HT-29 (cell line): ENCODE results near the gene MORC3.

DNA sequence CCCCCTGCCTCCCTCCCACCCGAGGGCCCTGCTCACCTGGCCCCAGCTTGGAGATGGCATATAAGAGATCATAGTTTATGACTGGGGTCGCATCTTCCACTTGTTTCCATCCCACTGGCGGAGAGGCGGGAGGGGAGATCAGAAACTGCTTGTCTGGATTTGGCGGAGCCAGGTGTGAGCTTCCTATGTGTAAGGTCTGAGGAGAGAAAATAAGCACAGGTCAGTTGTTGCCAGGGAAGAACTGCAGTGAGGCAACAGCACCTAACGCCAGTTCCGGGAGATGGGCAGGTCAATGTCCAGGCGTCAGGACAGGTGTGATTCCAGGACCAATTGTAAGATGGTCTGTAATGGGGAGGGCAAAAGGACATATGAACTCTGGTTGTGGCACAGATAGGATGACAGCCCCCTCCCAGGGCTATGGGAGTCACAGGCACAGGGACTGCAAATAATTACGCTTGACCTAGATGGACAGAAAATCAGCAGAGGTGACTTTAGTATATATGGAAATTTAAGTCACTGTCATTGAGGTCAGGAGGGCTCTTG, 9.5 kb upstream of the KCNE1 start:
- RAMPAGE, long total RNA: no peak

GRCh38 chr21:34522006-34522783, 10.2 kb upstream of the KCNE1 start:
- RAMPAGE, long total RNA: no peak

DNA sequence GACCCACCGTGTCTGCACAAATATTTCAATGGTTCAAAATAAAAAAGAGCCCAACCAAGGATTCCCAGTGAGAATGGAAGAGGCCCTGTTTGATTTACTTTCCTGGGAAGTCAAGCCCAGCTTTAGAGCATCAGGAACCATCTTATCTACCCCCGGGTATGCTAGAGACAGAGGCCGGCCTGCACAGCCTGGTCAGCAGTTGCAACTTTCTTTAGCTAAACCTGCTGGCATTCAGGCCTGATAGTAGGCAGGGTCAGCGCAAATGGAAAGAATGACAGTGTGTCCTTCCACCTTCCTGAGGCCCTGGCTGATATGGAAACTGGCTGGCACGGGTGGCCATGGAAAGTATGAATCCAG, 34.9 kb downstream of the RCAN1 start:
- RAMPAGE, long total RNA: no peak

DNA sequence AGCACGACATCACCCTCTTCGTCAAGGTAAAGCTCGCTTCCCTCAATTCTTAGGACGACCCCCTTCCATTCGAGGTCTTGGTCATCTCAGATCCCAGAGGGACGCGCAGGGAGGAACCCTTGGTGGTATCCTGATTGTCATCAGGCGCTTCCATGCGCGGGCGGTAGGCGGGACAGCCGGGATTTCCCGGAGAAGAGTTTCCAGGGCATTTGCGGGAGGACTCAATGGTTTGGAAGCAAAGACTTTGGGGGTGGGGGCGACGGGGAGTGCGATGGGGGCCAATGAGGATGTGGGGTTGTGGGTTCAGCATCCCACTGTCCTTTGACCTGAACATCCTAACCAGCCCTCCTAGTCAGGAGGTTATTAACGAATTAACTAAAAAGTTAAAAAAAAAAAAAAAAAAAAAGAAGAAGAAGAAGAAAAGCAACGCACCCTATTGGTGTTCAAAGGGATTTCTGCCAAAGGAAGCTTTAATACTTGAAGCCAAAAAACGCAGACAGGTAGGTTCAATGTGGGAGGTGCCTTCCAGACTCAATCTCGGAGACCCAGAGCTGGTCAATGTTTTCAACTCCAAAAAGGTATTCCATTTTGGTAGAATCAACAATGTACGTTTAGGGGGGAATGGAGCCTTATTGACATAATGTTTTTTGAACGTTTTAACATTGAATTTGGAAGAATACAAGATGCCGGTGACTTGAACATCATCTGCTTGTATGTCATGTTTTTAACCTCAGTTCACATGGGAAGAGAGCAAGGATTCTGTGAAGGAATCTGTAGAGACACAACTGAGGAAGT, 2.1 kb downstream of the CLIC6 start:
- RAMPAGE, long total RNA: no peak

DNA sequence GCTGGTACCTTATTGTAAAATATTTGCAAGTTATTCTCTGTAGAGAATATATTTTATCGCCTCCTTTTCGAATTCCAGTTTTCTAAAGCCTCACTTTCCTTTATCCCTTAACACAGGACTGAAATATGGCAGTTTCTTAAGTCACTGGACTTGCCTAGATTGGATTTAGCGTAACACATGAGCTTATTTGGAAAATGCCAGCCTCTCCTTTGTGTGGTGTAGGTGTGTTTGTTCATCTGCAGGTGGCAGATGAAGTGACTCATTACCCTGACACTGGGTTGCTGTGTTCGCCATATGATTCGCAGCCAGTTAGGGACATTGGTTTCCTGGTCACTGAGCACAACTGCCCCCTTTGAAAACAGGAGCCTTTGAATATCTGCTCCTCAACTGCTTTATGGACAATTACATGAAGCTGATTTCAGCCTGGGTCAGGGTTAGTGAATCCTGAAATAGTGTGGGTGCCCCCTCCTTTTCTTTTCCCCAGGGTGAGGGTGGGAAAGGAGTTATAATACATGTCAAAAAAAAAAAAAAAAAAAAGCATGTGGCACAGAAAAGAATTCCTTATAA, 21.6 kb downstream of the CLIC6 start:
- RAMPAGE, long total RNA: no peak

GRCh38 chr21:34734585-34735319, 66.0 kb downstream of the CLIC6 start:
- RAMPAGE, long total RNA: no peak

GRCh38 chr21:34807330-34807913, 138.6 kb downstream of the CLIC6 start:
- RAMPAGE, long total RNA: no peak

- RAMPAGE, long total RNA: no peak
Measured at GRCh38 chr21:34967522-34968203, 81.4 kb downstream of the RUNX1 start.

GRCh38 chr21:34996263-34996790, 52.8 kb downstream of the RUNX1 start:
- RAMPAGE, long total RNA: no peak

DNA sequence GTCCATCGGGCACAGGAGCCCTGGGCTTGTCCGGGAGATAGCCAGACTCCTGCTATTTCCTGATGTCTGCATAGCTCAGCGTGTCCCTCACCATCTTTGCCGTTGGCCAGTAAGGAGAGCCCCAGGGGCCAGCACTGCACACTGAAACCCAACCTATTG, 2.3 kb downstream of the RUNX1 start:
- RAMPAGE, long total RNA: no peak

- RAMPAGE, long total RNA: no peak
Measured at GRCh38 chr21:35469019-35469503, 420.0 kb upstream of the RUNX1 start.

- RAMPAGE, long total RNA: no peak
Measured at GRCh38 chr21:35905019-35906074, 155.0 kb downstream of the SETD4 start.

GRCh38 chr21:36132529-36133295, 2.2 kb upstream of the CBR3 start:
- RAMPAGE, long total RNA: no peak

GRCh38 chr21:36141333-36142054, 6.6 kb downstream of the CBR3 start:
- RAMPAGE, long total RNA: no peak

- RAMPAGE, long total RNA: no peak
Measured at GRCh38 chr21:36159428-36159986, 2.9 kb downstream of the DOP1B start.

- RAMPAGE, long total RNA: start-site peak on the plus strand at chr21:36320170-36320251, 25 and 37 reads in 2 replicates
Measured at GRCh38 chr21:36320159-36320991, at the start of gene MORC3. Gene MORC3, plus strand, starts transcription at chr21:36320197.

DNA sequence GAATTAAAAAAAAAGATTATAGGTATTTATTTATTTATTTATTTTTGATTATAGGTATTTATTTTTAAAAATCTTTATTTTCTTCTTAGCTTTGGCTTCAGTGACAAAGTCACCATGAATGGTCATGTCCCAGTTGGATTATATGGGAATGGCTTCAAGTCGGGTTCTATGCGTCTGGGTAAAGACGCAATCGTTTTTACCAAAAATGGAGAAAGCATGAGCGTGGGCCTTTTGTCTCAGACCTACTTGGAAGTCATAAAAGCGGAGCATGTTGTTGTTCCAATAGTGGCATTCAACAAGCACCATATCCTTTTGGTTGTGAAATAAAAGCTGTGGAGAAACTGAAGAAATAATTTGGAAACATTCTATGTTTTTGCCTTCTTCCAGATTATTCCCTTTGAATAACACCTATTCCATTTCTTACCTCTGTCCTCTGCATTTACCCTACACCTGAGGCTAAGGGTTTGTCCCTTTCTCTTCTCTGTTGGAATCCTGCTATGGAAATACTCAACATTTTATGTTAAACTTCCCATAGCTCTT, 17.7 kb downstream of the MORC3 start:
- RAMPAGE, long total RNA: no peak

DNA sequence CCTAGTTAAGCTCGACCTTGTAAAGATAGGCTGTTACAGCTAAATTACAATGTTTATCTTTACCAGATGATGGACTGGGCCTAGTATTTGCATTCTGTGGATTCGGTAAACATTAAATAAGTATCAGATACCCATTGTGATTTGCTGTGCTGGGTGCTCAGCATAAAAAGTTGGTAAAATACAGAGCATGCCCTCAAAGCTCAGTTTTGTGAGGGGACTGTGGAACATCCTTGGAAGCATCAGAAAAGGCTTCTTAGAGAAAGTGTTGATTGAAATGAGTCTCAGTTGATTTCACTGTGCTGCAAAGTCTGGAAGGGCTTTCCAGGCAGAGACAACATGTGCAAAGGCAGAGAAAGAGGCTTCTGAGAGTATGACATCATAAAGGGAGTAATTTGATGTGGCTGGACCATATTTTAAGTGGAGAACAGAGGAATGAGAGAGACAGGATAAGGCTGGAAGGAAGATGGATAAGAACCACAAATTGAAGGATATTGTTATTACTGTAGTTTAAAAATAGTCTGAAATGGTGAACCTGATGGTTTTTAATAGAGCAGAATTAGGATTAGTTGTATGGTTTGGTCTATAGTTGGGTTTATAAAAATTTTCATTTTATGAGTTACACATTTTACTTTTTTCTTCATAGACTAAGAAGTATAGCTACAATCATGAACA, 27.6 kb downstream of the MORC3 start:
- RAMPAGE, long total RNA: no peak

DNA sequence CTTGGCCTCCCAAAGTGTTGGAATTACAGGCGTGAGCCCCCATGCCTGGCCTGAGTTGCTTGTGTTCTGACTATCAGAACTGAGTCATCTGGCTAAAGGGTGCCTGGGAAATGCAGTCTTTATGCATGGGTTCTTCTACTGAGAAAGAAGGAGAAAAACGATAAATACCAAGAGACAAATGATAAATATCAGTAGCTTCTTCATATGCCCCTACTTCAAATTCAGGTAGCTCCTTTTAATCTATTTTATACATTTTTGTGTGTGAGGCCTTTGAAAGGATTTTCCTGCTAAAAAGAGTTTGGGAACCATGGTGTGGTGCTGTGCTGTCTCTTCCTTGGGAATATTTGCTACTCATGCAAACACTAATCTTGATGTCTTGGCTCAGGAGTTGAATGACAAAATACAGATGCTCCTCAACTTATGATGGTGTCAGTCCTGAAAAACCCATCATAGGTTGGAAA, 14.2 kb upstream of the CHAF1B start:
- RAMPAGE, long total RNA: no peak

DNA sequence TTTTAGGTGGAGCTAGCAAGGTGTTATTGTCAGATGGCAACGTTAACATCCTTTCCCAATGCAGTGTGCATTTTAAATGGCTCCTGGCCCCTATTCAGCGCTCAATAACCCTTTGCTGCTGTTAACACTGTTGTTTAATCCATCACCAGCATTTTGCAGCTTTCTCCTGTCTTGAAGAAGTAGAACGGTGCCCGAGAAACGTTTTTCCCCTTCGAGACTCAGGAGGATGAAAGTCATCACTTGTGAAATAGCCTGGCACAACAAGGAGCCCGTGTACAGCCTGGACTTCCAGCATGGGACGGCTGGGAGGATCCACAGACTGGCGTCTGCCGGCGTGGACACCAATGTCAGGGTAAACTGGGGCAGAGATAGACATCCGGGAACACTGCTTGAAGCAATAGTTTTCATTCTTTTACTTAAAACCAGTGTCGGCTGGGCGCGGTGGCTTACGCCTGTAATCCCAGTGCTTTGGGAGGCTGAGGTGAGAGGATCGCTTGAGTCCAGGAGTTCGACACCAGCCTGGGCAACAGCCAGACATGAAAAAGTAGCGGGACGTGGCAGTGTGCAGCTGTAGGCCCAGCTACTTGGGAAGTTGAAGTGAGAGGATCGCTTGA, 826 bp downstream of the CHAF1B start:
- RAMPAGE, long total RNA: no peak